ENCODE measurements around the genes EXOSC6 and COG4.

GRCh38 chr16:69600656-69601108 lies 34.9 kb downstream of the NFAT5 start:
- PRO-cap, result no peak
- RAMPAGE, long total RNA, 4 experiments, result no peak in any of the 4 experiments

DNA sequence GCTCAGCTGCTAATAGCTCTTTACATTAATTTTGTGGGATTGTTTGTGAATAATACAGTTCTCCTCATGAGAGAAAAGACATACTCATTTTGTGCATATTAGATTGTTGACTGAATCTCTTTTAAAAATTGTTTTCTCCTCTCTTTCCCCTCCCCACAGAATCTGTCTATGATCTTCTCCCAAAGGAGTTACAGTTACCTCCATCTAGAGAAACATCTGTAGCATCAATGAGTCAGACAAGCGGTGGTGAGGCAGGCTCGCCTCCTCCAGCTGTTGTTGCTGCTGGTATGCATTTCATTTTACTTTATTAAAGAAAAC lies 60.4 kb downstream of the NFAT5 start:
- PRO-cap, result no peak
- RAMPAGE, long total RNA, 4 experiments, result start-site peak on the plus strand in 1 of 4 experiments, centred at position 221 of the sequence, 36 reads per replicate

DNA sequence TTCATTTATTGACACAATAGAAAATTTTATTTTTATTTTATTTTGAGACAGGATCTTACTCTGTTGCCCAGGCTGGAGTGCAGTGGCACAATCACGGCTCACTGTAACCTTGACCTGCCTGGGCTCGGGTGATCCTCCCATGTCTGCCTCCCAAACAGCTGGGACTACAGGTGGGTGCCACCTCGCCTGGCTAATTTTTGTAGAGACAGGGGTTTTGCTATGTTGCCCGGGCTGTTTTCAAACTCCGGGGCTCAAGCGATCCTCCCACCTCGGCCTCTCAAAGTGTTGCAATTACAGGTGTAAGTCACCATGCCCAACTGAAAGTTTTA lies 2.0 kb downstream of the WWP2 start:
- PRO-cap, result no peak
- RAMPAGE, long total RNA, 4 experiments, result no peak in any of the 4 experiments

DNA sequence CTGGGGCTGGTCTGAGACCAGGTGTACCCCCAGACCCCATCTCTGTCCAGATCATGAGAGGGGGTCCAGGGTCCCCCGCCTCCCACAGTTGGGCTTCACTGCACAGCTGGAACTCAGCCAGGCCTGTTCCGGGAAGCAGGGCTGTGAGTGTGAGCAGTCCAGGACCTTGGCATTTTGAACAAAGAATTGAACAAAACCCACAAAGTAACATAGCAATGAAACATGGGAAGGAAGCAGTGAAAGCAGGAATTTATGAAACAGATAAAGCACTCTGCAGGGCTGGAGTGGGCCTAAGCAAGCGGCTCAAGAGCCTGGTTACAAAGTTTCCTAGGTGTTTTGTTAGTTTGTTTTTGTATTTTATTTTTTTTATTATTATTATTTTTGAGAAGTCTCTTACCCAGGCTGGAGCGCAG lies 25.1 kb downstream of the CLEC18C start:
- PRO-cap, result no peak
- RAMPAGE, long total RNA, 4 experiments, result no peak in any of the 4 experiments

GRCh38 chr16:70251836-70252286 lies at the start of gene EXOSC6:
Gene EXOSC6 (minus strand): TSS chr16:70251940.
- PRO-cap, result unidirectional peak, minus-strand start at chr16:70251964
- RAMPAGE, long total RNA, 4 experiments, result no peak in any of the 4 experiments

DNA sequence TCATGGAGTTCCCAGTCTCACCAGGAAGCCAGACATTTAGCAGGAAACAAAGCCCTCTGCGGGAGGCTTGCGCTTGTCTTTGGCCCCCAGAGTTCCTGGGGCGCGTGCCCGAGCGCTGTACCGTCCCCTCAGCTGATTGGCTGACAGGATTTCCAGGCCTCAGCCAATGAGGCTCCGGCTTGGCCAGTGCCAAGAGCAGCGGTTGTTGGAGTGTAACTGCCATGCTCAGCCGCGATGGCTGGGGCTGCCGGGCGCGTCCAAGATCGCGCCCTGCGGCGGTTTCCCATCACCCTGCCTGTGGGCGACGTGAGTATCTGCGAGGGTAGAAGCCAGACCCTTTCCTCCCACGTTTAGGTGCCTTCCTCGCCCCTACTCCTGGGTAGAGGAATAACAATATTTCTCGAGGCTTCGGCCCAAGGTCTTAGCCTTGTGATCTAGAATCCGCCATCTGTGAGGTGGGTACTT lies 4.3 kb upstream of the DDX19B start:
- PRO-cap, result no peak
- RAMPAGE, long total RNA, 4 experiments, result no peak in any of the 4 experiments

DNA sequence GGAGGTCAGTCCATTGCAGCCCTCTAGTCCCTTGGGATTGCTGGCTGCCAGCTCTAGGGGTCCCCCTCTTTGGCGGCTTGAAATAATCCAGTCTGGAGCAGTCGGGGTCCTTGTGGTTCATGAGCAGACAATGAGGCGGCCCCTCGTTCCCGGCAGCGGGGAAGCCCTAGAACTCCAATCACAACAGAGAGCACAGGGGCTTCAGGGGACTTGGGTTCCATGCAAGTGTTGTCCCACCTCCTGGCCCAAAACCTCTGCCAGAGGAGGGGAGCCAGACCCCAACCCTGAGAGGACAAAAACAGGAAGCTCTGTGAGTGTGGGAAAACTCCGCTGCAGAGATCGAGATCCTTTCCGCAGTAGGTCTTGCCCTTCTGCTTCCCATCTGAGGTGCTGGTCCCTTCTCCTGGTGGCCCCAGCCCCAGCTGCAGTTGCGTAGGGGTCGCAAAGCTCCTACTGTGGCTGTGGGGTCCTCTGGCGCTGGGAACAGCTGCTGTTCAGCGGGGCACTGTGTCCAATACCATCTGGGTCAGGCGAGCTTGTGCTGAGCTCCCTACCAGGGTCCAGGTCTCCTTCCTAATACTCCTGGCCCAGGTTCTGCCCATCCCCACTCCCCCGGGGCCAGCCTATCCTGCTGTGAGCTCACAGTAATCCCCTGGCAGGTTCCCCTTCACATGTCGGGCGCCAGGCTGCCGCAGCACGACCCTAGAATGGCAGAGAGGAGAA lies 39.9 kb downstream of the ST3GAL2 start:
- PRO-cap, result no peak
- RAMPAGE, long total RNA, 4 experiments, result no peak in any of the 4 experiments

GRCh38 chr16:70438044-70438501 lies 827 bp downstream of the ST3GAL2 start:
- PRO-cap, result no peak
- RAMPAGE, long total RNA, 4 experiments, result no peak in any of the 4 experiments

DNA sequence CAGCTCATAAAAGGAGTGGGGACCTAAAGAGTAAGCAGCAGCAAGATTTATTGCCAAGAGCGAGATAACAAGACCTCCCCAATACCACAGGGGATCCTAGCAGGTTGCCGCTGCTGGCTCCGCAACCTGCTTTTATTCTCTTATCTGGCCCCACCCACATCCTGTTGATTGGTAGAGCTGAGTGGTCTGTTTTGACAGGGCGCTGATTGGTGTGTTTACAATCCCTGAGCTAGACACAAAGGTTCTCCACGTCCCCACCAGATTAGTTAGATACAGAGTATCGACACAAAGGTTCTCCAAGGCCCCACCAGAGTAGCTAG lies 4.2 kb upstream of the FCSK start:
- PRO-cap, result no peak
- RAMPAGE, long total RNA, 4 experiments, result no peak in any of the 4 experiments

- PRO-cap, result bidirectional peak, plus-strand start at chr16:70523822, minus-strand start at chr16:70523512
- RAMPAGE, long total RNA, 4 experiments, result start-site peak on the minus strand in 4 of 4 experiments, at chr16:70523542-70523555 at its widest, 46 to 128 reads per replicate
Measured at GRCh38 chr16:70522929-70523696, at the start of gene COG4. Gene COG4 (minus strand): TSS chr16:70523554.

DNA sequence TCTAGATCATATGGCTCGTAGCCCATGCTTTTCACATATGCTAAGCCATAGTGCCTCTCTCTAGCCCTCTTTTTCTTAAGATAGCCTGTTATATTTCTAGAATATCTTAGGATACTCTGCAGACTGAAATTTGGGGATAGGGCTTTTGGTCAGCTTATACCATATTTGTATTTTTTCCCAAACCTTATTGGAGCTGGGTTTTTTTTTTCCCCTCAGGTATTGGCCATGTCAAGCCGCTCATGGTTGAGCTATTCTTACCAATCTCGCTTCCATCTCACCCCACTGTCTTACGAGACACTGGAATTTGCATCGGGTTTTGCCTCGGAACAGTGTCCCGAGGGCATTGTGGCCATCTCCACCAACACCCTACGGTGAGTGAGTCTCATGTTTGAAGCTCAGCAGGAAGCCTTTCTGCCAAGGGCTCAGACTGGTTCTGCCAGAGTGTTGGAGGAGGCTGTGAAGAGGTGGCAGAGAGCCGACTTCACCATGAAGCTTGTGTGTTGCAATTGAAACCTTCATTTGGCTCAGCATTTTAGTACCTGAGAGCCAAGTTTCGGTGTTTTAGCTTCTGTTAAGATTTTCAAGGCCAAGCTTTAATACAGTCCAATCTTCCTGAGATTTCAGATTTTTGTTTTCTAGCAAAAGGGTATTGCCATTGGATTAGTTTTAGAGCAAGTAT lies 37.9 kb downstream of the SF3B3 start:
- PRO-cap, result no peak
- RAMPAGE, long total RNA, 4 experiments, result no peak in any of the 4 experiments

GRCh38 chr16:70571637-70572460 lies 48.2 kb downstream of the SF3B3 start:
- PRO-cap, result no peak
- RAMPAGE, long total RNA, 4 experiments, result no peak in any of the 4 experiments

- PRO-cap, result no peak
- RAMPAGE, long total RNA, 4 experiments, result no peak in any of the 4 experiments
Measured at GRCh38 chr16:70576884-70577717, 53.5 kb downstream of the SF3B3 start.

DNA sequence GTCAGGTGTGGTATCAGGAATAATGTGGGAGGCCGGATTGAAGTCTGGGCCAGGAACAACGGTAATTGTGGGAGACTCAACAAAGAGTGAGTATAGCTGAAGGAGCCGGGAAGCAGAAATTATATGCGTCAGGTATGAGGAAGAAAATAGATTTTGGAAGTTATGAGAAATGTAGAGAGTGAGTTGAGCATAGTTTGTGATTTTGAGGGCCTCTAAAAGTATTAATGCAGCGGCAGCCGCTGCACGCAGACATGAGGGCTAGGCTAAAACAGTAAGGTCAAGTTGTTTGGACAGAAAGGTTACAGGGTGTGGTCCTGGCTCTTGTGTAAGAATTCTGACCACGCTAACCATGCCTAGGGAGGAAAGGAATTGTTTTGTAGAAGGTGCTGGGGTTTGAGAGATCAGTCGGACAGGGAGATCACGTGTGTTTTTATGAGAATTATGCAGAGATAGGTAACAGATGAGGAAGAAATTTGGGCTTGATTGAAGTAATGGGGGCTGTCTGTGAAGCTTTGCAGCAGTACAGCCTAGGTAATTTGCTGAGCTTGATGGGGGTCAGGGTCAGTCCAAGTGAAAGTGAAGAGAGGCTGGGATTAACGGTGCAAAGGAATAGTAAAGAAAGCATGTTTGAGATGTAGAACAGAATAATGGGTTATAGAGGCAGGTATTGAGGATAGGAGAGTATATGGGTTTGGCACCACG lies 27.9 kb upstream of the IL34 start:
- PRO-cap, result no peak
- RAMPAGE, long total RNA, 4 experiments, result no peak in any of the 4 experiments

DNA sequence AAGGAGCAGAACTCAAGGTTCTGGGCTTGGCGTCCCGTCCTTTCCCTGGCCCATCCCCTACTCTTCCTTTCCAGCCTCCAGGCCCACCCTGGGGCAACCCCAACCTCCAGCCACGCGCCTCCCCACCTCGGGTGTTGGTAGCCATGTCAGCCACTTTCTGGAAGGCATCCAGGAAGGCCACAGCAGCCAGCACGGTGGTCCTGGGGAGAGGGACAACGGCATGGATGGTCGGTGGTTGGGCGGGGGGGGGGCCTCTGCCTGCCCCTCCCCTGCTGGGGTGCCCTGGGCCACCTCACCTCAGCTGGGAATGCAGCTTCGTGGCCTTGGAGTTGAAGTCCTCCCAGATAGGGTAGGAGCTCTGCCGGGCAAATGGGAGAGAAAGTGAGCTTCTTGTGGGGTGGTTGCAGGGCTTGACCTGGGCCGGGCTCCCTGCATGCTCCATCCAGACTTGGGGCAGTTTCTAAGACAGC lies 5.2 kb downstream of the MTSS2 start:
- PRO-cap, result no peak
- RAMPAGE, long total RNA, 4 experiments, result no peak in any of the 4 experiments

GRCh38 chr16:70684953-70685484 lies 834 bp downstream of the MTSS2 start:
- PRO-cap, result unidirectional peak, plus-strand start at chr16:70685320; unidirectional peak, plus-strand start at chr16:70685430
- RAMPAGE, long total RNA, 4 experiments, result no peak in any of the 4 experiments

DNA sequence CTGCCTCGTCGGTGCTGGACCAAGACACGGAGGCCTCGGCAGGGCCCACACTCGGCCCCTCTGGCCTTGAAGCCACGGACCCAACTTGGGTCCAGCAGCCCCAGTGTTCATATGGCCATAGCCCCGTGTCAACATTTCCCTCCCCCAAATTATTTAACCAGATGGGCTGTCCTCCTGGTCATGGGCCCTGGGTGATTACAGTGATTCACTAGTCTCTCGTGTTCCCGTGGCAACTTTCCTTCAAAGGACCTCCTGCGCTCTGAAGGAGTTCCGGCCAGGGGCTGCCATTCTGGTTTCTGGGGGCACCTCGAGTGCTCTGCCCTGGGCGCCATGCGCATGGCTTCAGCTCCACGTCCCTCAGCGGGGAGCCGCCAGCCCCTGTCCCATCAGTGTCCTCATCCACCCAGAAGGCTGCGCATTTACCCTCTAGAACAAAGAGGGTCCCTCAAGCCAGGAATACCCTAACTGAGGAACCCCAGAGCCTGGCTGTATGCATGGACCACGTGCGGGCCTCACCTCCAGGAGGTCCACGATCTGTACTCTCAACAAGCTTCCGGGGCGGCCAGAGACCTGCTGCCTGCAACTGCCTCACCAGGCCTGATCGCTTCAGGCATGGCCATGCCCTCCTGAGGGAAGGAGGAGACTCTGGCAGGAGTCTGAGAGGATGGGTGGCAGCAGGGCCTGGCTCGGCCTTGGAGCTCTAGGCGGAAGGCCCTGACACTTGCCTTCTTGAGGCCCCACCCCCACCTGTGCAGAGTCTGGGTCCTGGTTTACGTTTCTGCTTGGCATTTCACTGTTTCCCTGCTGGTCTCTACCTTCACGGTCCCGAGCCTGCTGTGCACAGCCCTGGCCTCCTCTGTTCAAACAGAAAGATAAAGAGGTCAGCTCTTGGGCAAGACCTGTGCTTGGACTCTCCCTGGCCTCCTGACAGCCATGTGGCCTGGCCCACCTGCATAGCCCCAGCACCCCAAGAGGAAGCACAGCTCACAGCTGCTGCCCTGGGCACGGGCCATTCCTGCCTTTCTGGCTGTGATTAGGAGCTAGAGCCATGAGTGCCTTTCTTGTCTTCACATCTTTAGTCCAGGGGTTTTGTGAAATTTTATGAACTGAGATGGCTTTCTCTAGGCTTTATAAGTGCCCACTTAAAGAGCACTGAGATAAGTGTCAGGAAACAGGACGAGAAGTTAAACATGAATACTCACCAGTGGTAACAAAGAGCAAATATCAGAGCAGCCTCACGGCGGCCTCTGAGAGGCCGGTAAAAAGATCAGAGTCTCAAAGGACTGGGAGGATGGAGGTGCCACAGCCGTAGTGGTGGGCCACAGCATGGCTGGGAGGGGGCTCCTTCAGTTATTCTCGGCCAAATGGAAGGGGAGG lies 25.3 kb upstream of the MTSS2 start:
- PRO-cap, result no peak
- RAMPAGE, long total RNA, 4 experiments, result no peak in any of the 4 experiments

DNA sequence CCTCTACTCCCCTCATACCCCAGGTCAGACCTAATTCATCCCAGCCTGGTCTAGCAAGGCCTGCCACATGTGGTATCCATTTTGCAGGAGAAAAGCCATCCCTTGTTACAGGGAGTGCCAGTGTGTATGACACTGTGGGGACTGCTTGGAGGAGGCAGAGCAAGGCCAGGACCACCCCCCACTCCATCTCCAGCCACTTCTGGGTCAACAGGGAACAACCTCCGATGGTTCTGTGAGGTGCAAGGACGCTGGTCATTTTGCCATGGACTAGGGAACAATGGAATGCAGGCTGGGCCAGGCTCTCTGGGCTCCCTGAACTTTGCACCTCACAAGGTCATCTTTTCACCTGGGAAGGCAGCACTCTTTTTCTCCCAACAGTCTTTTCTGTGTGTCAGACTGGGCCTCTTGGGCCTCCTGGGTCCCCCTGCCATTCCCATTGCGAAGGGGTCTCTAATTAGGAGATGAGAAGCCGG lies 38.3 kb upstream of the MTSS2 start:
- PRO-cap, result no peak
- RAMPAGE, long total RNA, 4 experiments, result no peak in any of the 4 experiments

- PRO-cap, result no peak
- RAMPAGE, long total RNA, 4 experiments, result no peak in any of the 4 experiments
Measured at GRCh38 chr16:70747570-70748668, 53.0 kb downstream of the VAC14 start.

GRCh38 chr16:70778775-70779430 lies 22.1 kb downstream of the VAC14 start:
- PRO-cap, result no peak
- RAMPAGE, long total RNA, 4 experiments, result no peak in any of the 4 experiments

Measured in gastroesophageal sphincter (tissue), 4 donors.